Diencephalon (tissue), 2 donors: ENCODE measurements around the genes CCDC70, ATP7B and PCDH17.

DNA sequence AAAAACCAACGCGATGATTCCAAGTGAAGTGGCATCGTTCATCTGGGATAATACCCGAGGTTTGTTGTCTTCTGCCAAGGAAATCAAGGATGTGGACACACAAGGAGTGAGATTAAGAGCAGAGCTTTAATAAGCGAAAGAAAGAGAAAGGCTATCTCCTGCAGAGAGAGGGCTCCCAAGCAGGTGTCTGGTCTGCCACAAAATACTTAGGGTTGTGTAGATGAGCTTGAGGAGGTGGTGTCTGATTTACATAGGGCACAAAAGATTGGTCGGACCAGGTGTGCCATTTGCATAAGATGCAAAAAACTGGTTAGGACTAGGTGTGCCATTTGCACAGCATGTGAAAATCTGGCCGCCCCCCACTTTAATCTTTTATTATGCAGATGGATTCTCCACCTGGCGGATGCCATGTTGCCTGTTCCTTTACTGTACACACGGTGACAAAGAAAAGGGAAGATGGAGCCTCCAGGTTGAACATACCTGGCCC lies 22.8 kb downstream of the FAM124A start:
- RAMPAGE, long total RNA, result no peak

DNA sequence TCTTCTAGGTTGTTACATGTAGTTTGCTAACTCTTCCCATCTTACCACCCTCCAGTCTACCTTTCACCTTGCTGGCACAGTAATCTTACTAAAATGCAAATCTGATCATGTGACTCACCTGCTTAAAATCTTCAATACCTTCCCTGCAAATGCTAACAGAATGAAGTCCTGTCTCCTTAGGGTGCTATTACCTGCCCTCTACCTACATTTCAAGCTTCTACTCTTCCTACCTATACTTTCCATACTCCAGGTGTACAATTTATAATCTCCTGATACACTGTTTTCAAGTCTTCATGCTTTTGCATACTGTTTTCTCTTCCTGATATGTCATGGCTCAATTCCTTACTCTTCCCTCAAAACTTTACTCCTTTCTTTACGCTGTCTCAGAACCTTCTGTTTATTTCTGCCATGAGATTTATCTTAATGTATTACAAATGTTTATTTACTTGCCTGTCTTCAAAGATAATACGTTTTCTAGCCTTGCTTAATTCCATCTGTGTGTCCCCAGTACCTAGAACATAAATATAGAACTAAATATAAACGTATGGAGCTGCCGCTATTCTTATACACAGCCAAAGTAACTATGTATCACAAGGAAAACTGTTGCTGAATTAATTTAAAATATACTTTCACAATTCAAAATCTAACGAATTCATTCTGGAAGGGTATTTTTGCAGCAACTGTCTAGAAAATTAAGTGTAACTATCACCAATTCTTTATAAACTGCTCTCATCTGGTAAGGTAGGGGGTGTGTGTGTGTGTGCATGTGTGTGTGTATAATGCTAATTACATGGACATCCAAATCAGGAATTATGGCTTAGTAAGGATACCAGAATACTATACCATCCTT lies 30.0 kb downstream of the INTS6 start:
- RAMPAGE, long total RNA, result no peak

DNA sequence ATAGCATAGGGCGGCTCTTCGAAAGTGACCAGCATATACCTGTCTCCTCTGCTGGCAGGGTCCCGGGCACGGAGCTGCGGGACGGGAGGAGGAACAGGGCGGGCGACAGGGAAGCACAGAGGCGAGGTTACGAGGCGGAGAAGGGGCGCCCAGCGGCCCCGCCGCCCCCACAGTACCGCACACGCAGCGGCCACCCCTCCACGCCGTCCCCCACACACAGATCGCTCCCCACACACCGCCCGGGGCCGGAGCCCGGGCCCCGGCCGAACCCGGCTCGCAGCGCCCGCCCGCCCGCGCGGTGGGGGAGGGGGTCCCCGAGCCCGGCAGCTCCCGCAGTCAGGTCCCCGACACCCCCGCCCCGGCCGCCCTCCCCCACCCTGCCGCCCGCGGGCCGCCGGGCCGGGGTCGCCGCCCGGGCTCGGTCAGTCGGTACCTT lies 836 bp downstream of the INTS6 start:
- RAMPAGE, long total RNA, result no peak

DNA sequence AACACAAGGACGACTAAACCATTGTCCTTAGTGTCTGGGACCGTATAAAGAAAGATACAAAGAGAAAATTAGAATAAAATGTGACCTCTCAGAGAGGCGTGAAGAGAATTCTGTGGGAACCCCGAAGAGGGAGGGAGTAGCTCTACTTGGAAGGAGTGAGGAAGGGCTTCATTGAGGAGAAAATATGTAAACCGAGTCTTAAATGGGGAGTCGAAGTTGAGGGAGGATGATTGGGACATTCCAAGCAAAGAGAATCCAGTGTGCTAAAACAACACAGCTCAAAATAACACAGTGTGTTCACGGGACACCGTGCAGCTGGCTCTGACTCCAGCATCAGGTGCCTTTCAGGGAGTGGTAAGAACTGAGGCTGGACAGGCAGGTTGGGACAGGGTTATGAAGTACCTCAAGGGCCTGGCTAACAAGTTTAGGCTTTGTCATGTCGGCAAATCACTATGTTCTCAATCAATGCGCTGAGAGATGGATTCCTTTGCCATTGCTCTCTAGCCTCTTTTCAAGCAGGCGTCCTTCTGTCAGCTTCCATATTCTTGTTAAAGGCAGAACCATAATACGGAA lies 27.6 kb upstream of the WDFY2 start:
- RAMPAGE, long total RNA, result no peak

DNA sequence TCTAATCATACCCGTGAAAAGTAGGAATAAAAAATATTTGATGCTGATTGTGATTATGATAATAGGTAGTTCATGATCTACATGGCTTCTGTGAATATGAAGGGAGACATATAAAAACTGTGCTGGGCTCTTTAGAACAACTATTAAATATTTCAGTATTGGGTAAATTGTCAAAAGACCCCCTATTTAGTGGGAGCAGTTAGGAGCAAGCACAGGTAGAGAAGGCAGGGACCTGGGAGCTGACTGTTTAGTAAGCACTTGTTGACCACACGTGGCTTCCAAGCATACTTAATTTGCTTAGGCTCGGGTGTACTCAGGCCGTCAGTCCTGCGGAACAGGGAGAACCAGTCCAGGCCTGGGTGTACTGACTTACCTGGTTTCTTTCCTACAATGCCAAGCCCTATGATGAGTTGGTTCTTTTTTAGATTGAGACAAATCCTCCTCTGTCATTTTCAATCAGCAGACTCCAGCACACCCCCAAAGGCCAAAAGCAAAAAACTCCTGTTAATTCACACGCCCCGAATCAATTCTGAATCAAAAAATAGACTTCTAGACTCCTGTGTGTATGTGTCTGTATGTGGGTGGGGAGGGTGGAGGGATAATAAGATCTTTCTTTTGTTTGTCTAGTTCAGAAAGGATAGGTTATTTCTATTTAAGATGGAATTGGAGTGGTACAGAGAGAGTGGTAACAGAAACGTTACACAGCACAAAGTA lies 90.1 kb downstream of the WDFY2 start:
- RAMPAGE, long total RNA, result no peak

DNA sequence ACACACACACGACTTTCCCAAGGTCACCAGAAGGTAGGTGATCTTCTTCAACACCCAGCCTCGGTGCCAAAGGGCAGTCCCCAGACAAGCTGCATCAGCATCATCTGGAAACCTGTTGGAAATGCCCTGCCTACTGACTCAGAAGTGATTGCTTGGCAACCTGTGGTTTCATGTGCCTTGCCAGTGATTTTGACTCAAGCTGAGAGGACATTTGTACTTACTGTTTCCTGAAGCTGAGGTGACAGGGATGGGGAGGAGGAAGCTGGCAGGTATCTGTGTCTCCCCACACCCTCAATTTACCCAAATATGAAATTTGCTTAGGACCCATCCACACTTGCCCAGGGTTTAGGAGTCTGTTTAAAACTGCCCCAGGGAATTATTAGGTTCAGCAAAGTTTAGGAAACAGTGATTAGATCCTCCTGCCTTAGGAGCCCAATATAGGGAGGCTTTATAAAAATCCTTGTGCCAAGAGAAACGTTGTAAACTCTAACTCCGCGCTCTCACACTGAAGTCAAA lies 1.7 kb downstream of the DHRS12 start:
- RAMPAGE, long total RNA, result no peak

DNA sequence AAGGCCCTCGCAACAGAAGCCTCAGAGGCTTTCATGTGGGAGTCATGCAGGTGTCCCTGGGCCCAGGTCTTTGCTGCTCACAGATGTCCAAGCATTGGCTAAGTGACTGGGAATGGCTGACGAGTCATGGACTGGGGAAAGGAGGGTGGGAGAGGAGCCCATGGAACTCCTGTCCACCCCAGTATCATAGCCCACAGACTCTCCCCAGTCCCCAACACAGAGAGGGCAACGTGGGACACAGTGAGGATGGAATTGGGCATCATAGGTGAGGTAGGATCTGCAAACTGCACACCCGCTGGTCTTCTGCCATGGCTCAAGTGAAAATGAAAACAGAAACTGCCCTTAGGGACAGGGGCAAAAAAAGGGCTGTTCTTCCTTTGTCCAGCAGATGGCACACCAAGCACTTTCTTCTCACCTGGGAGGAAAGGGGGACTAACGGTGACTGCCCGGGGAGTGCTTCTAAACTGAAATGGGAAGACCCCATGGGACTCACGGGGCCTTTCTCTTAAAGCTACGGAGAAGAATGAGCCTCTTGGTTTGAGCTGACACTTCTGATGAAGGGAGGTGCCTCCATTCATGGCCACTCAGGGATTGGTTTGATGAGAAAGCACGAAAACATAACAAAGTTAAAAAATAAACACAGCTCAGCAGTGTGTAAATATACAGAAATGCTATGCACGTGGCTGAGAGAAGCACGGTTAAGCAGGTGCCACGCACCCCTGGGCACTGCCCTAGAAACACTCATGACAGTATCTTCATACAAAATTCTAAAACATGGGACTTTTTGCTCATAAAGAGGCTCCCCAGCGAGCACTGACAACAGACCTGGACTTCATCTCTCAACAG lies 11.2 kb upstream of the DHRS12 start:
- RAMPAGE, long total RNA, result no peak

- RAMPAGE, long total RNA, result no peak
Measured at GRCh38 chr13:51815757-51816173, 11.8 kb upstream of the DHRS12 start.

DNA sequence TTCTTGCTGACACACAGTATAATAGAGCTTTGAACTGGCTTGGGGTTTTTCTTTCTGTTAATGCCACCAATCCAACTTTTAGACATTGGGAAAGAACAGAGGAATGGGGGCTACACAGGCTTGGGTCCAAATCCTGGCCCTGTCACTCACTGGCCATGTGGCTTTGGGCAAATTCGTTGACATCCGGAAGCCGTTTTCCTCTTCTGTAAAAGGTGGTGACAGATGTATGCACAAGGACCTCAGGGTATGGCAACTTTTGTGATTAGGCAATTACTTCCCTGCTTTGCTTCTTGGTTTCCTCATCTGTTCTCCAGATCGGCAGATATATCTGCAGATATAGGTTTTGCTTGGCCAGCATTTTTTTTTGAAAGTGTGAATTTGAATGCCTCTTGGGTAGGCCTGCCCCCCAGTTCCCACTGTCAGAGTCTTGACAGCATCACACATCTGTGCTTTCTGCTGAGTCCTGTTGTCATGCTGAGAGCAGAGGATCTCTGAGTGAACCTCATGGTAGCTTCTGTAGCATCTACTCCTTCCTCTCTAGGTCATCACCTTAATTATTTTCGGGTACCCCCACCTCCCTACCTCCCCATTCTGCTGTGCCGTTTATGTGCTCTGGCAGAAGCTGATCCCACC lies 17.7 kb downstream of the TMEM272 start:
- RAMPAGE, long total RNA, result no peak

DNA sequence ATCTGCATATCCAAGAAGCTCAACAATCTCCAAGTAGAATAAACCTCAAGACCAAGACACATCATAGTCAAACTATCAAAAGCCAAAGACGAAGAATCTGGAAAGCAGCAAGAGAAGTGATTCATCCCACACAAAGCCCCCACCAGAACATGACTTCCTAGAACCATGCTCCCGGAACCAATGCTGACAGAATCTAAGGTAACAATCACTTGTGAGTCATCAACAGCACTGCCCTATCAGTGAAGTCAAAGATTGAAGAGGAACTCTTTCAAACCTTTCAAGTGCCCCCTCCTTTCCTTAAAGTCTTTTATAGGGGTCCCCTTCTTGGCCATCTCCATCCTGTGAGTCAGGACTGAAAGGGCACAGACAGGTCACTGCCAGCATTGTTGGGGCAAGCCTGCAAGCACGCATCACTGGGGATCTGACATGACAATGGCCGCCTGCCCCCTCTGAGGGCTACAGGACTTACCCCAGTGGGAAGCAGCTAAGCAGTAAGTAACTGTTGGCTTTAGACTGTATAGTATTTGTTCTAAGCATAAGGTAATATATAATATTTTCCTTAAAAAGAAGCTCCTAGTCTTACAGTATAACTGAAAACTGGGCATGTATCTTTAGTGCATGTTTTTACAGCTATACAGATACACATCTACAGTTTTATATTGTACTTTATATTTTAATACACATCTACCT lies at the start of gene CCDC70:
Gene CCDC70 (plus strand): TSS at position 231 of the 690 bp plus-strand sequence.
- RAMPAGE, long total RNA, result no peak

DNA sequence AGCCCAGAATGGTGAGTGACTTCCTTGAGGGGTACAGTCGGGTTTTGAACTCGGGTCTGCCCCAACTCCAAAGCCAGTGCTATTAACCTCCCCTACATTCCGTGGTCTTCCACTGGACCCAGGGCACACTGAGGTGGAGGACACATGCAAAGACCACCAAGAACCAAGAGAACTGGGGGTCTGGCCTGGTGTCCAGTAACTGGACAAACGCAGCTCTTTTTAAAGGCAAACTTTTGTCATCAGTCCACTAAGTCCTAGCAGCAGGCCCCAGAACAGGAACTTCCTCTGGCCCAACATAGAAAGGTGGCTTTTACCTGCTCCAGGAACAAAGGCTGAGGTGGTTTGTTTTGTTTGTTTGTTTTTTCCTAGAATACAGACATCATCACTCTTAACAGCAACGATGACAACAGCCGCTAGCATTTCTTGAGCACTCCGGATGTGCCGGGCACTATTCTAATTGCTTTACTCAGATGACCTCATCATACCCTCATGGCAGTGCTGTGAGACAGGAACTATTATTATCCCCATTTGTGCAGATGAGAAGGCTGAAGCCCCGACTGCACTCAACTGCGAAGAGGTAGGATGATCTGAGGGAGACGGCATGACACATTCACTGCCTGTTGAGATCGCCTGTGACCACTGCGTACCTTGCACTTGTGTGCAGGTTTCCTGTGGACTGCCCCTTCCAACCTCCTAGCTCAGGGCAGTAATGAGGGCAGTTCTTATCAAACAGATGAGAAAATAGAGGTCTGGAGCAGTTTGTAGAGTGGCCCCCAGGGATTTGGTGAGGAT lies 66.4 kb downstream of the CCDC70 start:
- RAMPAGE, long total RNA, result no peak

GRCh38 chr13:51959639-51960178 lies 51.5 kb downstream of the ATP7B start:
- RAMPAGE, long total RNA, result no peak

- RAMPAGE, long total RNA, result no peak
Measured at GRCh38 chr13:51962036-51962453, 49.2 kb downstream of the ATP7B start.

GRCh38 chr13:51978869-51979481 lies 32.3 kb downstream of the ATP7B start:
- RAMPAGE, long total RNA, result no peak

DNA sequence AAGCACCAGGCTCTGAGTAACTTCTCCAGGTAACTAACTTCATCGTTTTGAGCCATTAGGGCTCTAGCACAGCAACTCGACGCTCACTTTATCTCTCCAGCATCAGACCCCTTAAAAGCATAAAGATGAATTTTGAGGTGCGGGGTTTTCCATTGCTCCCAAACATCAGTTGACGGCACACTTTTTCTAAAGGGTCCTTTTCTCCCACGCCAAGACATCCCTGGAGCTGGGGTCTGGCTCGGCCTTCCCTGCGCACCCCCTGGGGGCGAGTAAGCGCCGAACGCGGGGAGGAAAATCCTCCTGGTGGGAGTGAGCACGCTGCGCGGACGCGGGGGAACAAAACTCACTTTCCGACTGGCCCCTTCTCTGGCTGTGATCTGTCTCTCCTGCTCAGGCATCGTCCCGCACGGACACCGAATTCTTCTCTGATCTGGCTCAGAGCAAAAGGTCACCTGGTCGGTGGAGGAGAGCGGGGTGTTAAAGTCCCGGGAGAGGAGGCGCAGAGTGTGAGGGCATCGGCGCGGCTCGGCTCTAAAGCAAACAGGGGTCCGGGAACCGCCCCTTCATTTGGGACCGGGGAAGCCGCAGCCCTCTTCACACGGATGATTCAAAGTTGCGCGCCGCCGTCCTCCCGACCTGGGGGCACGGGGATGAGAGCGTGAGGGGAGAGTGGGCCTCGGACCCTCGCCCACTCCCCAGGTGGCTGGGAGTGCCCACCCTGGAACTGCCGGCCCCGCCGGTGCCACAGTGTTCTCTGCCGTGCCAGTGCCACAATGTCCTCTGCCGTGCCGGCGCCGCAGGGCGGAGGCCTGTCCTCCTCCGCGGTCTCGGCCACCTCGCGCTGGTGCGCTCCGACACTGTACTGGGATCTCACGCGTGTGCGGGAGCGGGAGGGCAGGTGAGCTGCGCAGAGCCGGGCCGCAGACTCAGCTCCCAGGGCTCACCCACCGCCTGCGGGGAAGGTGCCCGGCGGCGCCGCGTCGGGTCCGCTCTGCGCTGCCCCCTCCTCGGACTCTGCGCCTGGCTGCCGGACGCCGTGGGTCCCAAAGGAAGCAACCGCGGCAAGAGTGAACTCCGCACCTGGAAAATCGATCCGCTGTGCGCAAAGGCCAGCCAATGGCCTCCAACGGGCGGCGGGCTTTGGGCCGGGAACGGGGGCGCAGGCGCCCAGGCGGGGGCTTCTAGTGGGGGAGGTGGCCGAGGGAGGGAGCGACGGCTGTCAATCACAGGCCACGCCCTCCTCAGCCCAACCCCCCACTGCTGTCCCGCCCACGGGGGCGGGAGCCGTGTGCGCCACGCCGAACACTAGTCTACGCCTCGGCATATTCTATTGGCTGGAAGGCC lies at the start of gene ATP7B:
Gene ATP7B (minus strand): TSS at position 511 of the 1,344 bp plus-strand sequence.
- RAMPAGE, long total RNA, result no peak

DNA sequence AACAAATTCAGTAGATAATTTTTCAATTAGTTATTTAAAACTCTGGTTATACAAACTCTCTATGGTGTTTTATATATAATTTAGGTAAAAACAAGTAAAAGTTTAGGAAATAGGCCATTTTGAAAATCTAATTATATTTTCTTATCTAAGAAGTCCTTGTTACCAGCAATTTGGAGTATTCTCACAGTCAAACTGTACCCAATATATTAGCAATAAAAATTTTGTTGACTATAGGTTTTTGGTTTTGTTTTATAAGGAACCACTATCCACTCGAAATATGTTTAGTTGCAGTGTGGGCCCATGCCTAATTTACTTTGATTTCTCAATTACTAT lies 1008.2 kb downstream of the OLFM4 start:
- RAMPAGE, long total RNA, result no peak

DNA sequence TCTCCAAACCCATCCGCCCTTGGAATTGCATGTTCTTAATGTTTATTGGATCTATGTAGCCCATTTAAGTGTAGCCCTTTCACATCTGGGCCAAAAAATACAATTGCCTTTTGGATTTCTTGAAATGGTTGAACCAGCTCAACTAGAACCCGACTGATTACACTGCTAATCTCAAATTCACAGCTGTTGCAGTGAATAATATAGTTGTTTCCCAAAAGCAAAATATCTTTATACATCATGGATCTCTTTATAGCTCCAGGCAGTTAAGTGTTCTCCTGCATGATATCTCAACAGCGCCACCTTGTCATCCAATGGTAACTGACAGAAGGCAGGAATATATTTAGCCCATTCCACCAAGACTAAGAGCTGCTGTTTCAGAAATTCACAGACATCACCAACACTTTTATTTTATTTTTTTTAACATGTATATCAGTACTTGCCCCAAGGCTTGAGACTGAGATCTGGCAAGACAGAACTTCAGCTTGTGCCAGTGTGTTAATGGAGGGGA lies 1141.0 kb upstream of the PRR20A start:
- RAMPAGE, long total RNA, result no peak

GRCh38 chr13:57631197-57632141 lies at the start of gene PCDH17:
PCDH17 (plus strand) TSS chr13:57631744.
- RAMPAGE, long total RNA, result no peak

GRCh38 chr13:58318558-58319201 lies 687.1 kb downstream of the PCDH17 start:
- RAMPAGE, long total RNA, result no peak

GRCh38 chr13:59497590-59498234 lies 666.0 kb downstream of the DIAPH3 start:
- RAMPAGE, long total RNA, result no peak